ENCODE measurements around the genes TPRA1 and DNAJB8.

- PRO-cap, 5 experiments, result no peak in any of the 5 experiments
- RAMPAGE, long total RNA, 2 experiments, result no peak in any of the 2 experiments
- RRBS, result no CpG with 5 or more reads among the region's 7 CpGs
Measured at GRCh38 chr3:127462775-127463130, 127.8 kb downstream of the TPRA1 start.

DNA sequence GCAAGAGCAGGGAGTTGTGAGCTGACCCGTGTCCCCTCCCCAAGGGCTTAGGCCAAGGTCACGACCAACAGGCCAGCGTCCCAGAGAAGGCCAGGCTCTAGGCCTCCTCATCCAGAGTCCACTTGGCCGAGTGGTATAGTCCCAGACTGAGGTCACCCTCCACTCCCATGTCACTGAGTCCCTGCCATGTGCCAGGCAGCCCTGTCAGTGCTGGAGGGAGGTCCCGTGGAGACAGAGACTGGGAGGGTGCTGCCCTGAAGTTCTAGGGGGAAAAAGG is 44.0 kb downstream of the TPRA1 start:
- PRO-cap, 5 experiments, result peak in 1 of 5 experiments; most common plus-strand start position 204 of the sequence (in 1)
- RAMPAGE, long total RNA, 2 experiments, result no peak in any of the 2 experiments
- RRBS, result no CpG with 5 or more reads among the region's 5 CpGs

- PRO-cap, 5 experiments, result peak in 5 of 5 experiments; most common plus-strand start chr3:127590918 (in 4); most common minus-strand start chr3:127590713 (in 4)
- RAMPAGE, long total RNA, 2 experiments, result no peak in any of the 2 experiments
- RRBS, result 1% methylated on average over 36 of the region's 99 CpGs
Measured at GRCh38 chr3:127590384-127591443, at the start of gene TPRA1. Gene TPRA1, minus strand, starts transcription at chr3:127590733.

- PRO-cap, 5 experiments, result no peak in any of the 5 experiments
- RAMPAGE, long total RNA, 2 experiments, result no peak in any of the 2 experiments
- RRBS, result no CpG with 5 or more reads among the region's 14 CpGs
Measured at GRCh38 chr3:127706214-127706824, 33.6 kb downstream of the ABTB1 start.

DNA sequence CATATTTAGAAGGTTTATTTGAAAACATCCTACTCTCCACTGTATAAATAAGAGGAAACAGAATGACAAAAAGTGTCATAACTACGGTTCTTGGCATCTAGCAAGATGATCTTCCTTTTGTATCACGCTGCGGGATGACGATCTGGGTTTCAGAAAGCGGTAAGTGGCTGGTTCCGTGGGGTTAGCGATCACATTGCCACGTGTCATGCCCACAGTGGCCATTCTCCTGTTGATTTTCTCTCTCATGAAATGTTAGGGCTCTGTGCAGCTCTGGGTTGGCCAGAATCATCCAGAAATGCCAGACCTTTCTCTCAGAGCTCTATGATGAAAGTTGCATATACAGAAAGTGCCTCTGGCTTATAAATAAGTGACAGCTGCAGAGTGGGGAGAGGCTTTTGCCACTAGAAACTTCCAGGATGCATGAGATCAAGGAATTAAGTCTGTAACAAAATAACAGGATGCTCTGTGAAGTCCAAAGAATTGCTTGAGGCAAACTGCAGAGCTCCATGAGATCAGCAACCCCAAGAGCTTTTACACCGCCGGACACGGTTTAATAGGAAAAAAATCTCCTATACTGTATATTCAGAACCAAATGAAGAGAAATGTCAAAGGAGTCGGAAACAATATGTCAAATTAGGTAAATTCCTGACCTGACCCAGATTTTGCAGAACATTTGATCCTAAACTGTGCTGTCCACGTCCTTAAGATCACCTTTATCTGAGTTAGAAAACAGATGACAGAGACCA is 71.6 kb downstream of the ABTB1 start:
- PRO-cap, 5 experiments, result no peak in any of the 5 experiments
- RAMPAGE, long total RNA, 2 experiments, result no peak in any of the 2 experiments
- RRBS, result no CpG with 5 or more reads among the region's 13 CpGs

DNA sequence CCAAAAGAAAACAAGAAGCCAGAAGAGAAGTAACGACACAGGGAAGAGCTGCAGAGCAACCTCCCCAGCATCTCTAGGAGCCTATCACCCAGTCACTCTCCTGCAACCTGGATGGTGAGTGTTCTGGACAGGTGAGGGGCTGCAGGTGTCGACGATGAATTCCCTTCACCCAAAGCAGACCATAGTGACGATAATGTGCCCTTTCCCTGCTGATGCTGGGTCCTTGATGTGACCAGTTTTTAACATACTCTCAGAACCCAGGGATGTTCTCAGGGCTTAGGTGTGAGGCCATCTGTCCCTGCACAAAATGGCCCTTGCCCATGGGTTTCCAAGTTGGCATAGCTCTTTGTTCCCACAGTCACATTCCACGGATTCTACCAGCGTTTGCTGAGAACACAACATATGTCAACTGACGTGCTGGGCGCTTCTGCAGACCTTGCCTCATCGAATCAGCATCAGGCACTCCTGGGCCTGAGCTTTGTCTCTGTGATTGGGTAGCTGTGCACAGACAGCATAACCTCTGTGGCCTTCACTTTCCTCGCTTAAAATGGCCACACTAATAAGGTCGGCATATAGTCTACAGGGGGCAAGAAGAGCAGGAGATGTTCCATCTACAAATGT is 69.1 kb downstream of the MGLL start:
- PRO-cap, 5 experiments, result no peak in any of the 5 experiments
- RAMPAGE, long total RNA, 2 experiments, result no peak in any of the 2 experiments
- RRBS, result no CpG with 5 or more reads among the region's 11 CpGs

GRCh38 chr3:127768500-127769266 is 53.6 kb downstream of the MGLL start:
- PRO-cap, 5 experiments, result no peak in any of the 5 experiments
- RAMPAGE, long total RNA, 2 experiments, result no peak in any of the 2 experiments
- RRBS, result no CpG with 5 or more reads among the region's 7 CpGs

- PRO-cap, 5 experiments, result no peak in any of the 5 experiments
- RAMPAGE, long total RNA, 2 experiments, result no peak in any of the 2 experiments
- RRBS, result 60% methylated on average over 1 of the region's 22 CpGs
Measured at GRCh38 chr3:127775425-127776540, 46.5 kb downstream of the MGLL start.

GRCh38 chr3:127816675-127817467 is 5.4 kb downstream of the MGLL start:
- PRO-cap, 5 experiments, result no peak in any of the 5 experiments
- RAMPAGE, long total RNA, 2 experiments, result no peak in any of the 2 experiments
- RRBS, result 40% methylated on average over 1 of the region's 13 CpGs

DNA sequence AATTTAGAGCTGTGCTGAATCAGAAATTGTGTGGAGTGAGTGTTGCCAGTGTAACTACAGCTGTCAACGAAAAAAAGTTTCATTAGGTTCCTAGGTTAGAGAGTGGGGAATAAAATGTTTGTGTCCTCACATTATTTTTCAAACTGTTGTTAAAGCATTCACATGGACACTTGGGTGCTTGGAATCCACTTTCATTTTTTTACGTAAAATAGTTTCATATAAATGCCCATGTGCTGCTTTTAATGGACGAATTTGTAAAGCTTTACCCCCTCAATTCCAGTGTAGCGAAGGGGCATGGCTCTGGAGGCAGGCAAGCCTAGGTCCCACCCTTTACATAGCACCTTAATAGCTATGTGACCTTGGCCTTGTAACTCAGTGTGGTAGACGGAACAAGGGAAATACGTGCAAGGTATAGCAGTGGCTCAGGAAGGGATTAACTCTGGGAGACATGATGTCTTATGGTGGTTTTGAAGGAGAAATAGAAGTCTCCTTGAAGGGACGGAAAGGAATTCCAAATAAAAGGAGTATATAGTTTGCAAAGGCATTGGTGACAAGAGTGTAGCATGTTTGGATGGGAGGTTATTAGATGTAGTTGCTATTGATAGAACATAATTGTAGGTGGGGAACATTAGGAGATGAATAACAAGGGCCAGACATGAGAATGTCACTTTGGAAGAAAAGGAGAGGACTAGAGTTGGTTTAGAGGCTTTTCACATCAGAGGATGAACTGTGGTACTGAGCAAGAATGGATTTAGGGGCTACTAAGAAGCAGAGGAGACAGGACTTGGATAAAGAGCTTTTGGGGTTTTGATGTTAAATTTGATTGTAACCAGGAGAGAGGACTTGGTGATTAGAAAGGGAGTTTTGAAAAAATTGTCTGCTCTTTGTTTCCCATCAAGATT is 1.5 kb downstream of the SEC61A1 start:
- PRO-cap, 5 experiments, result no peak in any of the 5 experiments
- RAMPAGE, long total RNA, 2 experiments, result no peak in any of the 2 experiments
- RRBS, result no CpG with 5 or more reads among the region's 7 CpGs

- PRO-cap, 5 experiments, result no peak in any of the 5 experiments
- RAMPAGE, long total RNA, 2 experiments, result no peak in any of the 2 experiments
- RRBS, result no CpG with 5 or more reads among the region's 6 CpGs
Measured at GRCh38 chr3:128231451-128231996, 78.2 kb downstream of the EEFSEC start.

GRCh38 chr3:128253180-128253711 is 100.0 kb downstream of the EEFSEC start:
- PRO-cap, 5 experiments, result no peak in any of the 5 experiments
- RAMPAGE, long total RNA, 2 experiments, result no peak in any of the 2 experiments
- RRBS, result no CpG with 5 or more reads among the region's 8 CpGs

DNA sequence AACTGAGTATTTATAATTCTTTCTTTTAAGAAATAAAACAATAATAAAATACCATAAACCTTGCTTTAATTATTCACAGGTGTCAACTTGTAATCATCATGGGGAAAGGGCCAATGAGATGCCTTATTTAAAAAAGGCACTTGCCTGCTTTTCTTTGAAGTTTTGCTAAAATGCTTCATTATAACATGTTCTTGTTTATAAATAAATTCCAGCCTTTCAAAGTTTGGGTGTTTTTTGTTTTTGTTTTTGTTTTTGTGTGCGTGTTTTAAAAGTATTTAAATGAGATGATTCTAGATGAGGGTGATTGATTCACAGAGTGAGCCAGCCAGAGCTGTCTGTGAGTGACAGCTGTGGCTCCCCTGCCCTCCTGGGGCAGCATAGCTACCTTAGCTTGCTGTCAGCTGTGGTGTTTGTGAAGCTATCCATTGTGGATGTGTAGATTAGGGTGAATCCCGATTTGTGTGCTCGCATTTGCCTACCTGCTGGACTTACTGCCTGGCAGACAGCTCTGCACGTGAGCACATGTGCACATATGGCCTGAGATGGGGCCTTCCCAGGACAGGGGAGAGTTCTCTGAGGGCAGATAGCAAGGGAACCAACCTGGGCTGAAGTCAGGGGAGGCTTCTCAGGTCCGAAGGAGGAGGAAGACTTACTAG is 124.1 kb downstream of the EEFSEC start:
- PRO-cap, 5 experiments, result no peak in any of the 5 experiments
- RAMPAGE, long total RNA, 2 experiments, result no peak in any of the 2 experiments
- RRBS, result no CpG with 5 or more reads among the region's 5 CpGs

DNA sequence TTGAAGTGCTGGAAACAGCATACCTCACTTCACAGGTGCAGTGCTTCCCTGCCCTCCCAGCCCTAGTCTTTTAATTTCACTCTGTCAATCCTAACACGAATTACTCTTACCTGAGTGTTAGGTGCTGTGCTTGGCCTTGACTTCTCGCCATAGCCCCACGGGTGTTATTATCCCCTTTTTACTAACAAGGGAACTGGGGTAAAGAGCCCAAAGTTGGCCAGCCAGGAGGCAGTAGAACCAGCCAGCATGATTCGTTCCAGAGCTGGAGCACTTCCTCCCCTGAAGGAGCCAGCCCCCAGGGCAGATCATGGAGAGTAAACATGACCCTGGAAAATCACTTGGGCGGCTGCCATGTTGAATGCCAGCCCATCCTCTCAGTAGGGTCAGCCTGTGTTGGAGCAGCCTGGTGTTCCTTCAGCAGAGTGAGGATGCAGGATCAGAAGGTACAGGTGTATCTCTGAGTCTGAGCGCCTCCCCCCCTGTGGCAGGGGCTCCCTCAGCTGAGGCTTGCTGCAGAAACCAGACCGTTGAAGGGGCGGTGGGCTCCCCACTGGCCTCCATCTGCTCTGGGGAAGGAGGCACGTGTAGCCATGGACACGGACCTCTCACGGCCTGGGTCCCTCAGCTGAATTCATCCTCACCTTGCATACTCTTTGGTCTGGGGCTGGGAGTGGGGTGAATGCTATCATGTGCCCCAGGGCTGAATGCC is 143.1 kb downstream of the DNAJB8 start:
- PRO-cap, 5 experiments, result no peak in any of the 5 experiments
- RAMPAGE, long total RNA, 2 experiments, result no peak in any of the 2 experiments
- RRBS, result no CpG with 5 or more reads among the region's 11 CpGs

- PRO-cap, 5 experiments, result no peak in any of the 5 experiments
- RAMPAGE, long total RNA, 2 experiments, result no peak in any of the 2 experiments
- RRBS, result no CpG with 5 or more reads among the region's 9 CpGs
Measured at GRCh38 chr3:128382181-128382460, 84.6 kb downstream of the DNAJB8 start.

DNA sequence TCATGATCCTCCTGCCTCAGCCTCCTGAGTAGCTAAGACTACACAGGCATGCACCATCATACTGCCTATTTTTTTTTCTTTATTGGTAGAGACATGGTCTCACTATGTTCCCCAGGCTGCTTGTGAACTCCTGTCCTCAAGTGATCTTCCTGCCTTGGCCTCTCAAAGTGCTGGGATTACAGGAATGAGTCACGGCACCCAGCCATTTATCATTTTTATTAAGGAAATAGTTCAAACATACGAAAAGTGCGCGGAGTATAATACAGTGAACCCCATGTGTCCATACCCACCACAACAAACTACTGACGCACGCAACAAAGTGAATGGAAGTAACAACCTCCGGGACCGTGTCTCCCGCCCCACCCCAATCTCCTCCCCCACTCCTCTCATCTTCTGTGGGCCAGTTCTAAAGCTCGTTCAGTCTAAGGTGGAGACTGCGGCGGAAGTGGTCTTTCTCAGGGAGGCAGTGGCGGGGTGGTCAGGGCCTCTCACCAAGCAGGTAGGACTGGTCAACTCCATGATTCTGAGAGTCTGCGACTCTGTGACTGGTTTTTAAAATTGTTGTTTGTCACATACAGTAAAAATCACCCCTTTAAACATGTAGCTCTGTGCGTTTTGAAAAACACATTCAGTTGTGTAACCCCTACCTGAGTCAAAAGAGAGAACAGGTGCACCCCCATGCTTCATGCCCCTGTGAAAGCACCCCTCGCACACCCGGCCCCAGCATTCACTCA is 42.0 kb downstream of the DNAJB8 start:
- PRO-cap, 5 experiments, result no peak in any of the 5 experiments
- RAMPAGE, long total RNA, 2 experiments, result no peak in any of the 2 experiments
- RRBS, result no CpG with 5 or more reads among the region's 17 CpGs

- PRO-cap, 5 experiments, result no peak in any of the 5 experiments
- RAMPAGE, long total RNA, 2 experiments, result no peak in any of the 2 experiments
- RRBS, result no CpG with 5 or more reads among the region's 9 CpGs
Measured at GRCh38 chr3:128434947-128435756, 31.5 kb downstream of the DNAJB8 start.

GRCh38 chr3:128466835-128467191 is at the start of gene DNAJB8:
Gene DNAJB8, minus strand, starts transcription at chr3:128466890.
- PRO-cap, 5 experiments, result no peak in any of the 5 experiments
- RAMPAGE, long total RNA, 2 experiments, result no peak in any of the 2 experiments
- RRBS, result no CpG with 5 or more reads among the region's 7 CpGs

- PRO-cap, 5 experiments, result no peak in any of the 5 experiments
- RAMPAGE, long total RNA, 2 experiments, result no peak in any of the 2 experiments
- RRBS, result no CpG with 5 or more reads among the region's 17 CpGs
Measured at GRCh38 chr3:128480007-128480790, 12.8 kb downstream of the GATA2 start.

DNA sequence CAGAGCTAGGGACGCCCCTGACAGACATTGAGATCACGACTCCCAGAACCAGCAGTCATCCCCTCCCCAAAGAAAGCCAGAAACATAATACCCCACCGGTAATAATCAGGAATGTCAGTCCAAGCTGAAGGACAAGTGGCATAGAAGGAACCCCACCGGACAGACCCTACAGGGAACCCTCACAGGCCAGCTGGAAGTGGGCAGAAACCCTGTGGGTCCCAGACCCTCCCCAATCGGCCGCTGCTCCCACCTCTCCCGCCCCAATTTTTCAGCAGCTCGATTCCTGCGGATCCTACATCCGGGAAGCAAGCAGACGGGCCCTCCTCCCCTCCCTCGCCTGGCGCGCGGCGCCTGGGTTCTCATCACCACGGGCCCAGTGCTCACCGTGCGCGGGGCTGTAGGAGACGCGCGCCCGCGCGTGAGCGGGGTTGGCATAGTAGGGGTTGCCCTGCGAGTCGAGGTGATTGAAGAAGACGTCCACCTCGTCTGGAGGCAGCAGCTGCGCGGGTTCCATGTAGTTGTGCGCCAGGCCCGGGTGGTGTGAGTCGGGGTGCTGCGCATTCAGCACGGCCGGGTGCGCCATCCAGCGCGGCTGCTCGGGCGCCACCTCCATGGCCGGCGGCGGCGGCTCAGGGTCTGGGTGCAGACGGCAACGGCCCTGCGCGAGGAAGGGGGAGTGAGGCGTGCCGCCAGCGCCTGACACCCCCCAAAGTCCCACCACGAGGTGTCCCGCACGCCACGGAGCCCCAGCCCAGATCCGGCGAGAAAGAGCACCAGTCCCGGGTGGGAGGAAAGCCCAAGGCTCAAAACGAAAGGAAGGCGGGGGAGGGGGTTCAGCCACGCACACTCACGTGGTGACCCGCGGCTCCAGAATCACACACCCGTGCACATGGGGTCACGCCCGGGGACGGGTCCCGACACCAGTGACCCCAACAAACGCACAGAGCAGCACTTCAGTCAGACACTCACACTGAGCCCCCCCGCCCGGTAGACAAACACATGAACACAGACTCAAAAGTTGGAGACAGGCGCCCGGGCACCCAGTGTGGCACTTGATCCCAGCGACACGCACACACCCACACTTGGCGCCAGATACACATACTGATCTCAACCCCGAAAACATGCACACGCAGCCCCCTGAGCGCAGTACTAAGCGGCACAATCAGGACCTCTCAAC is 6.2 kb downstream of the GATA2 start:
- PRO-cap, 5 experiments, result no peak in any of the 5 experiments
- RAMPAGE, long total RNA, 2 experiments, result no peak in any of the 2 experiments
- RRBS, result 3% methylated on average over 10 of the region's 85 CpGs